LHCN-M2 (cell line): Measurements from ENCODE around the genes FOXR2, SPIN2A and LAS1L.

DNA sequence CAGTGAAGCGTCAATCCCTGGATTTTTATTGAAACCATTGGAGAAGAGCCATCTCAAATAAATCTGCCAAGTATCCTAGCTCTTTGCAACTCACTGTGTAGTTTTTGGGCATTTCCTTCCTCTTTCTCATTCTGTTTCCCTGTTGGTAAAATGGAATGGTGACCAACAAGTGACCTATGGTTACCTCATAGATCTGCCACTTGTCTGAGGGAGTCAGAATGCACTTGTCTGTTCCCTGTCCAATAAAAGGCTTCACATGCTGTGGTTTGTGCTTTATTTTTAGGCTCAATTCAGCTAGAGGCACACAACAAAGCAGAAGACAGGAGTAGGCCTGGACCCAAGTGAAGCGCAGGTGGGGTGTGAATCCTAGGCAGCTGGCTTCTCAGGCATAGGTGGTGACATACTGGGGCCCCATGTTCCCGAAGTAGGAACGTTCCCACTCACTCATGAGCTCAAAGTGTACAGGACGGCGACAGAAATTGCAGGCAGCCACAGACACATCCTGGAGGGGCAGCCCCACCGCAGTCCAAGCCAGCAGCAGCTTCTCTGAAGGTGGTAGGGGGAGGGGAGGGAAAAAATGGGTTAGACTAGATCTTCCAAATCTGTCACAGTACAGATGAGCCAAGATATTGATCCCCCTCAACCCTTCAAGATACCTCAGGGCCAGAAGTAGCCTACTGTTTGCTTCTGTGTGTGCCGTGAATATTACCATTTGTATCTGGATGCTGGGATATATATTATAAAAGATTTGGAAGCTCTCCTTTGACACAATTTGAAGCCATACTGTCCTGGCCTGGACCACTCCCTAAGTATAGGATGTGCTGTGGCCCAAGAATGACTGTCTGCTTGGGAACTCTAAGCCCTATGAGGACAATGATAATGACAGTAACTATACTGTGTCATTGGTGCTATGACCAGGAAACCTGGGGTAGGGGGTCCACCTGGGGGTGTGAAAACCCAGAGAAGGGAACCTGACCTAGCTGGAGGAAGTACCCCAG lies 8.9 kb downstream of the APEX2 start:
- RAMPAGE, long total RNA = no peak

- RAMPAGE, long total RNA = no peak
These were observed 15.2 kb upstream of the PAGE3 start for GRCh38 chrX:55279932-55280251.

GRCh38 chrX:55623096-55623564 lies at the start of gene FOXR2:
Gene FOXR2 (plus strand): TSS chrX:55623400.
- RAMPAGE, long total RNA = no peak

GRCh38 chrX:55668299-55668587 lies 45.0 kb downstream of the FOXR2 start:
- RAMPAGE, long total RNA = no peak

- RAMPAGE, long total RNA = no peak
These were observed 190.5 kb downstream of the RRAGB start for GRCh38 chrX:55907866-55908535.

DNA sequence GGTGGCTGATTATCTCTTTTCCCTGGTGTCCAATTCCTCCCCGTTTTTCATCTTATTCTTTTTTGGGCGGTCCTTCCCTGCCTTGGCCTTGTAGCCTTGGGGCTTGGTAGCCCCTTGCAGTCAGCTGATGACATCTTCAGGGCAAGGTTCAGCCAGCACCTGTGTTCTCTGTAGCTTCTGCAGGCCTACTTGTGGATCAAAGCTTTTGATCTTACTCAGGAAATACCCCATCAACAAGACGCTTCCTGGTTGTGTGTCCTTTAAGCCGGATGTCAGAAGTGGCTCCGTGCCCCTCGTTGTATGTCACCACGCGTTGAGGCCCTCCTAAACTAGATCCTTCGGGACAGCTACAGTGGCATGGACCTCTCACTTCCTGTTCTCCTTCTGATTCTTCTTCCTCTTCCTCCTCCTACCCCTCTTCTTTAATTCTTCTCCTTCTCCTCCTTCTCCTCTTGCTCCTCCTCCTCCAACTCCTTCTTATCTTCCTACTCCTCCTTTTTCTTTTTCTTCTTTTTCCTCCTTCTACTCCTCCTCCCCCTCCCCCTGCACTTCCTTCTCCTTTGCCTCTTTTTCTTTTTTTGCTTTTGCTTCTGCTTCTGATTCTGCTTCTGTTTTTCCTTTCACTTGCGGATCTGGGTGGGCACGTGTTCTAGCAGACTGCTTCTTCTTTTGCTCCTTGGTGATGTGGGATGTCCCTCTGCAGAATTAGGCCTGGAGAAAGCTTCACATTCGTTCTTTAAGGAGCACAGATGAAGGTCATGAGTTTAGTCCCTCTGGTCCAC lies 36.4 kb downstream of the NBDY start:
- RAMPAGE, long total RNA = no peak

- RAMPAGE, long total RNA = no peak
These were observed 38.2 kb downstream of the NBDY start for GRCh38 chrX:56767213-56767772.

GRCh38 chrX:57136777-57137953 lies at the start of gene SPIN2A:
Gene SPIN2A (minus strand): TSS chrX:57137397.
- RAMPAGE, long total RNA = no peak

DNA sequence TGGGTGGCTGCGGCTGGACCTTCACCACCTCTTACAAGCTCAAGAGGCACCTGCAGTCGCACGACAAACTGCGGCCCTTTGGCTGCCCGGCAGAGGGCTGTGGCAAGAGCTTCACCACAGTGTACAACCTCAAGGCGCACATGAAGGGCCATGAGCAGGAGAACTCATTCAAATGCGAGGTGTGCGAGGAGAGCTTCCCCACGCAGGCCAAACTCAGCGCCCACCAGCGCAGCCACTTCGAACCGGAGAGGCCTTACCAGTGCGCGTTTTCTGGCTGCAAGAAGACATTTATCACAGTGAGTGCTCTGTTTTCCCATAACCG lies 1.1 kb downstream of the ZXDB start:
- RAMPAGE, long total RNA = no peak

DNA sequence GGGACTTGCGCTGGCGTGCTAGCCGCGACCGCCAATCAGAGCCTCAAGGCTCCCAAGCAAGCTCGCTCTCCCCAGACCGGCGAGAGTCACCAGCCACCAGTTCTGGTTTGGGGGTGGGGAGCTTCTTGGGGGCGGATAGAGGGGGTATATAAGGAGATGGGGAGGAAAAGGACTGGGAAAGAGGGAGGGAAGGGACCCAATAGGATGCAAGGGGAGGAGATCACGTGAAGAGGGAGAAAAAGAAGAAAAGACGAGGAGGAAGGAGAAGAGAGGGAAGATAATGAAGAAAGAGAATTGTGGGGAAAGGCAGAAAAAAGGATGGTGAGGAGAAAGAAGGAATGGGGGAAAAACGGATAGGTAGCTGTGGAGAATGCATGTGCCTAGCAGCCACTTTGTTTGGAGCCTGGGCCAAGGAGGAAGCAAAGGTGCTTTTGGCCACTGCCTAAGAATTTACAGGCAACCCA lies 29.7 kb downstream of the ARHGEF9 start:
- RAMPAGE, long total RNA = no peak

DNA sequence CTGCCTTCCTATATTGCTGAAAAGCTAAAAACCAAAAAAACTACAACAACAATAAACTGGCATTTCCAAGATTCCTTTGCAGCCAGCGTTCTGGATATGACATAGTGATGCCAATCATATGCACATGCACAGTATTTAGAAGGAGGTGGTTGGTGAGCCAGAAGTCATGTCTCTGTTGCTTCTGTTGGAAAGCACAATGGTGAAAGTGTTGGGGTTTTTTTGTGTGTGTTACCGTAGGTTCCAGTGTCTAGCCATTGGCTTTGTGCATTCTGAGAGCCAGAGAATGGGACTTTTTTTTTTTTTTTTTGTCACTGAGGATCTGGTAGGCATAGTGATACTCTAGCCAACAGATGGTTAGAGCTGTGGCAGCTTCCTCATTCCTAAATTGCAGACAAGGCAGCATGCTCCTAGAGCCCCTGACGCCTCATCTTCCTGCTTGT lies 27.2 kb downstream of the ARHGEF9 start:
- RAMPAGE, long total RNA = no peak

DNA sequence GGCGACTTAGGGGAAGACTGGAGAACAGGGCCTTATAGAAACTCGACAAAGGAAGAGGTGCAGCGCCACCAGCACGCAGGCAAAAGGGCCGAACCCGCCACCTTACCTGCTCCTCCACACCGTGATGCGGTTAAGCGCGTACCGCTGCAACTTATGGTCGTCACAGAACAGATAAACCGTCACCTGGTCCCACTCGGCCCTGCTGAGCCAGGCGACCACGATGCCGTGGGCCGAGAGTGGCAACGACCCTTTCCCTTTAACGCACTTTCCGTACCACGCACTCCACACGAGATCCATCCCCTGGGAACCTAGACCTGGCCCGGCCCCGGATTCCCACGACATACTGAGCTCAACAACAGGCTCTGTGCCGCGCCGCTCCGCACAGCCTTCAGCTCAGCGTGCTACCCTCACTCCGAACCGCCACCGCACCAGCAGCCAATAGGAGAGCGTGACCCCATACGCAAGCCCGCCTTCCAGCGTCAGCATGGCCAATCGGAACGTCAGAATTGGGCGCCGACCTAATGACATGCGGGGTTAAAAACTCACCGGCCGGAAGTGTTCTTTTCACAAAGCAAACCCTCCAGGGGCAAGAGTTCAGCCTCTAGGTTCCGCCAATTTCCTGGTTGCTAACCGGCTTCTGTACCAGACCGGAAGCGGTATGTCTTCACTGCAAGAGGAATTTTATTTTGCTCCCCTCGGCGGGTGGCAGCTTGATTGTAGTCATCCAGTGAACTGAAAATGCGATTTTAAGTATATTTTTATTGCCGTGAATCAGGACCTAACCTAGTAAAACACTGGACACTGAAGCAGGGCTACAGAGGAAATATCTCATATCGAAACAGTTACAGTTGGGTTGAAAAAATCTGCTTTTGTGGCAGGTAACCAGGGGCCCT lies at the start of gene LAS1L:
LAS1L (minus strand) TSS at position 414 of the 893 bp plus-strand sequence.
- RAMPAGE, long total RNA = start-site peak on the minus strand centred at position 387 of the sequence, 17 bp wide, 37 reads

DNA sequence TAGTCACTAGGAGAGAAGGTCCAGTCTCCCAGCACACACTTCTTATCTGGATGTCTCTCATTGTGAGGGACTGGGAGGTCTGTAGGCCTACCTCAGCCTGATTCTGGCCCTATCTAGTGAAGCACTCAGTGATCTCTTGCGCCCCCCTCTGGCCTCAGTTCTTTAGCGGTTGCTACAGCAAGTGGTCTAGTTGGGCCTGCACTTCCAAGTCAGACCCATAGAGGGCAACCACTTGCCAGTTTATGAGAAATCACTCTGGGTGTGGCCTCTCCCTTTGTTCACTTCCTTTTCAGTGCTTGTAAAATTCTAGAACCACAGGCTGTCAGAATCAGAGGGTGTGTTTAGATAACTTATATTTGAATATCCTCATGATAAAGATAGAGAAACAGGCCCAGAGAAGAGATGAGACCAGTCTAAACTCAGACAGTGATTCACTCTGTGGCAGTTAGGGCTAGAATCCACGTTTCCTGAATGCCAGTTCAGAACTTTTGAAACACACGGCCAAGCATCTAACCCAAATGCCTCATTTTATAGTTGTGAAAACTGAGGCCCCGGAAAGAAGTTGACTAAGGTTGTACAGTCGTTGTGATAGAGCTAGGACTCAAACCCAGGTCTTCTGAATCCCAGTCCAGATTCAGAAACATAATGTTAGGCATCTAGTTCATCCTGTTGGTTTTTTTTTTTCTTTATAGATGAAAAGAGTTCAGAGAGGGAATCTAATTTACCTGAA lies 61.0 kb upstream of the LAS1L start:
- RAMPAGE, long total RNA = no peak

DNA sequence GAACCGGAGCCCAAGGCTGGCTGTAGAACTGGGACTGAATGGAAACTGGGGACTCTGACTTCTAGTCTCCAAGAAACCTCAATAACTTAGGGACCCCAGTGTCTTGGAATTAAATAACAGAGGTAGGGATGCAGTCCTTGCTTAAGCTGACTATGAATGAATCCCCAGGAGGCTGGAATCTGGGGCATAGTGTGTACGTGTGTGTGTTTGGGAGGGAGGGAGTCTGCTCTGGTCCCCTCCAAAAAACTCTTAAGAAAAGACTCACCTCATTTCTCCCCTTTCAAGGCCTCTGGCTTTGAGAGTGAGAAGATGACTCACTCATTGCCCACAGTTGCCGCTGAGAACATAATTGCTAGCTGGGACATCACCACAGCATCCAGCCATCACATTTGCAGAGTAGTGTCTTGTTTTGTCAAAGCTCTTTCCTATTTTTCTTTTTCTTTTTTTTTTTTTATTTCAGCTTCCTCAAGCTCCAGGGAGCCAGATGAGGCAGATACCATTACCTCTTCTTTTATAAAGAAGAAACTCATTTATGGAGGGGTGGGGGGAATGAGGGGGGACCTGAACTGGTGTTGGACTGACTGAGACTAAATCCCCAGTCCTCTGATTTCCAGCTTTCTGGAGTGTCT lies 61.7 kb upstream of the LAS1L start:
- RAMPAGE, long total RNA = no peak

DNA sequence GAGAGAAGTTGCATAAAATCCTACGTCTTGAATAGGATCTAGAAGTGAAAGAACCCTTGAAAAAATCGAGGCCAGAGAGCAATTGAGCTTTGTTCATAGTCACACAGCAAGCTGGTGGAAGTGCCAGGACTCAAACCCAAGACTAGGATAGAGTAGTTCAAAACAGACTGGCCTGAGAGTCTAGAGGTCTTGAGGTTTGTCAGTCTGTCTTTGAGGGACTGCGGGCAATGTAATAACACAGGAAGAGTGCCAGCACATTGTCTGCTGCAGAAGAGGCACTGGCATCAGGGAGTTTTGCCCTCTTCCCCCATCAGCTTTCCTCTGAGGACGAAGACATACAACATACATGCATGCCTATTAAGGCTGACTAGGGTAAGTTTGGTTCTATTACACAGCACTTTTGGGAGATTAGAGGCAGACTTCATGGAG lies 63.9 kb upstream of the LAS1L start:
- RAMPAGE, long total RNA = no peak

DNA sequence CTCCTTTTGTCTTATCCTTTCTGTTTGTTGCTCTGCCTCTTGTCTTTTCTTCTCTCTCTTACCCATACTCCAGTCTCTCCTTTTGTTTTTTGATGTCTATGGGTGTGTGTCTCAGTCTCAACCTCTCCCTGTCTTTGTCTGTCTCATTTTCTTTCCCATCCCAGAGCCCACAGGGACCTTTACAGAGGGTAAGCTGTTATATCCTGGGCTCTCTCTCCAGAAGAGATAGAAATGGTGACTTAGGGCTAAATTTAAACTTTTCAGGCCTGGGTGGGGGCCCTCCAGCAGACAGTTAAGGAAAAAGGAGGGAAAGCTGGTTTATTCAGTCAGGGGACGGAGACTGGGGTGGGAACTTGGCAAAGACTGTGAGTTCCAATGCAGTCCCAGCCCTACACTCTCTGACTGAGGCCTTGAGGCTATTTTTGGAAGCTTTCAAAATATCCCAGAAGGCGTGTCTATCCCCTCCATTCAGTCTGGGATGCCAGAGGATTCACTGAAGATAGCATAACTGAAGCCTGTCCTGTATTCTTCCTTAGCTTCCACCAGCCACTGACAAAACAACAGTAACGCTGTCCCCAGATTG lies 32.2 kb upstream of the MSN start:
- RAMPAGE, long total RNA = no peak

GRCh38 chrX:65669770-65670254 lies 2.4 kb downstream of the MSN start:
- RAMPAGE, long total RNA = no peak

GRCh38 chrX:65689997-65690896 lies 22.8 kb downstream of the MSN start:
- RAMPAGE, long total RNA = no peak

GRCh38 chrX:65772768-65773319 lies 105.4 kb downstream of the MSN start:
- RAMPAGE, long total RNA = no peak

DNA sequence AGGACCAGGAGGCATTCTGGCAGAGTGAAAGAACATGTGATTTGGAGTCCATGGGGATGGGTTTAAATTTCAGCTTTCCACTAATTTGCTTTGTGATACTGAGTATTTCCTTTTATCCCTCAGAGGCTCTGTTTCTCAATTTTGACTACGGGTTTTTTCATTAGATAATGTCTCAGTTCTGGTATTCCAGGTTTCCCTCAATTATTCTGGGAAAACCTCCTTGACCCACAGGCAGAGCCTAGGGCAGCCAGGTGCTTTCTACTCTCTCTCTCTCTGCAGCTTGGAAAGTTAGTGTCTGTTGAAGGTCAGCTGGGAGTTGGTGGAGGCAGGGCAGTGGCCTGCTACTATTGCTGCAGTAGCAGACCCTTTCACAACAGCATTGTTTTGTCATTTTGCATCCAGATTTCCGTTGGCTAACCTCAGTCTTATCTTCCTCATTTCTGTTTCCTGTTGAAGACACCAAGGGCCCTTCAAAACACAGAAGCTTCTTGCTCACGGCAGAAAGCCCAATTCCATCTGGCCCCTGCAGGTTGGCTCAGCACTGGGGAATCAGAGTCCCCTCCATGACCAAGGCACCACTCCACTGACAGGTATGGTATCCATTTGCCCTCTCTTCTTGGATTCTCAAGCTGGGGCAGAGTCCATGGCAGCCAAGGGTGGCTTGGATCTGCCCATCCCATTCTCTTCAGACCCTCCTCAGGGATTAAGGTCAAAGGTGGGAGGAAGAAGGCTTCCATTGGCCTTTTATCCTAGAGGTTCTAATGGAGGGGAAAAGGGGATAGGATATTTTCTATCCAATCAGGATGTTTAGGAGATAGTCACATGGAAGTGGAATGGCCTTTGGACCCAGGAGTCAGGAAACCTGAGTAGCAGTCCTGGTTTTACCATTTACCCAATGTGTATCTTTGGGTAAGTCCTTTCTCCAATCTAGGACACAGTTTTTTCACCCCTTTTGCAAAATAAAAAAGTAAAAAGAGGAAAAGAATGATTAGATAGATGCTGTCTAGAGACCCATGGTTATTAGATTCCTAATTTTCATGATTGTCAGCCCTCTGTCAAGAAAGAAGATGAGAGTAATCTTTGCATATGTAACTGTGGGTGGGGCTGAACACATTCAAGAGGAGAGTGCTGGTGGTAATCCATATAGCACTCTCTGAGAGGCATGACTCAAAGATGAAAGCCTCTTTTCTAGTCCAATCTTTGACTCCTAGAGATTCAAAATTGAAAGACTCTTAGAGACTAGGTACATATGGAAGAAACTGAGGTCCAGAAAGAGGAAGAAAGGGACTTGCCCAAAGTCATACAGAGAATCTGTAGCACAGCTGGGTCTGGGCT lies 24.5 kb downstream of the VSIG4 start:
- RAMPAGE, long total RNA = no peak